SUDHL5 (cell line): ENCODE data around the genes CYP27A1, CRYBA2, ATG9A and SPEG.

- PRO-cap = no peak
These were observed 7.4 kb downstream of the SLC11A1 start for GRCh38 chr2:218389030-218390264.

GRCh38 chr2:218664709-218665247 is 5.3 kb downstream of the BCS1L start:
- PRO-cap = no peak

DNA sequence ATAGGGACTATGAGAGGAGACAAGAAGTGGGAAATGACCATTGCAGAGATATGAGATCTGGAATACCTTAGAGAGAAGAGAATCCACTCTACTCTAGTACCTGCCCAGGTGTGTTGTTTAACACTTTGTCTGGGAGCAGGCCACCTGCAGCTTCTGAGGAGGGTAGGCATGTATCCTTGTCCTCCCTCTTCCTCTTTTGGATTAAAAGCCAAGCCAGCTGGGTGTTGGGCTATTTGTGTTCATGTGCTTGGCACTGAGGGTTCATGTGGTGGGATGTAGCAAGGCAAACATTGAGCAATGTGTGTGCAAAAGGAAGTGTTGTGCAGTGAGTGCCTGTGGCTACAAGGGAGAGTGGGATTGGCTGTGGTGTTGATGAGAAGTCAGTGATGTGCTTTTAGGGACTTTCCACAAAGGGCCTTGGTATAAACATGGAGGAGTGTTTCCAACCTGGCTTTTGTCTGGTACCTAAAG is 23.0 kb downstream of the TTLL4 start:
- PRO-cap = no peak

DNA sequence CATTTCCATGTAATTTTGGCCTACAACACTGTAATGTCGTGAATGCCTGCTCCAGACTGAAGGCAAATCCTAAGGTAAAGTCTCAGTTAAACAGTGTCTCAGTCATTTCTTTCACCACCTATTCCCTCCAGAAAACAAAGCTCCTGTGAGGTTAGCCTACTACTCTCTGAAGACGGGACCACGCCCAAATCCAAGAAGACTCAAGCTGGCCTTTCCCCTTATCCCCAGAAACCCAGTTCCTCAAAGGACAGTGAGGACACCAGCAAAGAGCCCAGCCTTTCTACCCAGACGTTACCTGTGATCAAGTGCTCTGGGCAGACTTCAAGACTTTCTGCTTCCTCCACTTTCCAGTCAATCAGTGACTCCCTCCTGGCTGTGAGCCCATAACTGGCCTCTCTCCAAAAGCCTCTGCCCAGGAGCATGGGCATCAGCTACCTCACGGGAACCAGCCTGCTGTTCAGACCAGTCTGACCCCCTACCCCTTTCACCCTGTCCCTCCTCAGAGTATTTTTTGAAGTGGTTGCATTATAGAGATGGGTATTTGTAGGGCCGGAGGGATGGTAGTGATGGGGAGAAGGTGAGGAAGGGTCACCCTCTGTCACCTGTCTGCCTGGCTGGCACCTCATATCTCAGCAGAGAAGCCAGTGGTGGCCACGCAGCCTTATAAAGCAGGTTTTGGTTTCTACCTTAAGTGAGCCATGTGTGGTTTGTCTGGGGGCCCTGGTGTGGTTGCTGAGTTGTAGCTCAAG is 27.8 kb upstream of the CYP27A1 start:
- PRO-cap = no peak

- PRO-cap = no peak
These were observed 26.3 kb upstream of the CYP27A1 start for GRCh38 chr2:218755745-218755917.

DNA sequence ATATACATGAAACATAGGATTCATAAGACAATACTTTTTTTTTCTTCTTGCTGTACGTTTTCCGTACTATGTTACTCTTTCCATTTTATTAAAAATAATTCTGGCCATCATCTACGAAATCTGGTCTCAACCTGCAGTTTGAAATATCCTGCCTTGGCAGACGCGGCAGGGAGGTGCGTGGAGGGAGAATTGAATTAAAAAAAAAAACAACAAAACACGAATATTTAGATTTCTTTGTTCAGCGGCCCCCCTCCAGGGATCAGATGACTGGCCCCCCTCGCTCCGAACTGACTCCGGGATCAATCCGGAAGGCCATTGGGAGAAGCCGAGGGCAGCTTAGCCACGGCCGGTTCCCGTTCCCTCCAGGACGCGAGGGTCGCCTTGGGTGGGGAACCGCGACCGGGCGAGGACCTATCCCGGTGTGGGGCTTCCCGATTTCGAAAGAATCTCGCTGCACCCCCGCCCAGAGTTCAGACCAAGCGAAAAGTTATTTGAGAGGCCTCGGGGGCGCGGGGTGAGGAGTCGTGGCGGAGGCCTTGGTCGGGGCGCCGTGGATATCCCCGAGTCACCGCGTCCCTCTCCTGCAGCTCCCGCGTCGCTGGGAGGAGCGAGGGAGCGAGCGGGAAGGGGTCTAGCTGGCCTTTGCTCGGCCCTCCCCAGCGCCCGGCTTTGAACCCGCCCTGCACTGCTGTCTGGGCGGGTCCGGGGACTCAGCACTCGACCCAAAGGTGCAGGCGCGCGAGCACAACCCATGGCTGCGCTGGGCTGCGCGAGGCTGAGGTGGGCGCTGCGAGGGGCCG is at the start of gene CYP27A1:
TSS of gene CYP27A1 (plus strand) at position 716 of the 800 bp plus-strand sequence.
- PRO-cap = no peak

- PRO-cap = no peak
These were observed 3.1 kb downstream of the CYP27A1 start for GRCh38 chr2:218785000-218785550.

DNA sequence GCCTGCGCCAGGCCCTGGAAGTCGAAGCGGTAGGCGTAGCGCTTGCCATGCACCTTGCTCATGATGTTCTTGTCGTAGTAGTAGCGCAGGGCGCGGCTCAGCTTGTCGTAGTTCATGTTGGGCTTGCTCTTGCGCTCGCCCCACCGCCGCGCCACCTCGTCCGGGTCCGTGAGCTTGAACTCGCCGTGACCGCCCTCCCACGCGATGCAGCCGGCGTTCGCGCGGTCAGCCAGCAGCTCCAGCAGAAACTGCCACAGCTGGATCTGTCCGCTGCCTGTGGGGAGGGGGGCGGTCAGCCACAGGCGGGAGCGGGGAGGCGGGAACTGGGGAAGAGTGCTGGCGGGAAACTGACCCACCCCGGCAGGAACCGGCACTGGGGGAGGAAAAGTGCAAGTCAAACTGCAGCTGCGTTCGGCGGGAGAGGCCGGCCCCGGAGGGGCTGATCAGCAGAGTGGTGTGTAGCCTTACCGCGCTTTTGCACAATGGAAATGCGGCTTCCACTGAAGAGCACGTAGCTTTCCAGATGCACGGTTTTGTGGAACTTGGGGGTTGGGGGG is 2.9 kb downstream of the FEV start:
- PRO-cap = no peak

- PRO-cap = no peak
These were observed at the start of gene CRYBA2 for GRCh38 chr2:218992863-218993966. CRYBA2 (minus strand) TSS chr2:218993422.

- PRO-cap = no peak
These were observed 47.2 kb upstream of the IHH start for GRCh38 chr2:219107798-219108372.

GRCh38 chr2:219124347-219125023 is 36.1 kb downstream of the NHEJ1 start:
- PRO-cap = no peak

- PRO-cap = no peak
These were observed 368 bp upstream of the ABCB6 start for GRCh38 chr2:219219227-219219424.

GRCh38 chr2:219228896-219229696 is at the start of gene ATG9A:
ATG9A (minus strand) TSS chr2:219229636.
- PRO-cap = bidirectional peak, plus-strand start at chr2:219229939, minus-strand start at chr2:219229588

GRCh38 chr2:219254868-219255342 is 1.2 kb upstream of the TUBA4A start:
- PRO-cap = bidirectional peak, plus-strand start at chr2:219255125, minus-strand start at chr2:219255025

DNA sequence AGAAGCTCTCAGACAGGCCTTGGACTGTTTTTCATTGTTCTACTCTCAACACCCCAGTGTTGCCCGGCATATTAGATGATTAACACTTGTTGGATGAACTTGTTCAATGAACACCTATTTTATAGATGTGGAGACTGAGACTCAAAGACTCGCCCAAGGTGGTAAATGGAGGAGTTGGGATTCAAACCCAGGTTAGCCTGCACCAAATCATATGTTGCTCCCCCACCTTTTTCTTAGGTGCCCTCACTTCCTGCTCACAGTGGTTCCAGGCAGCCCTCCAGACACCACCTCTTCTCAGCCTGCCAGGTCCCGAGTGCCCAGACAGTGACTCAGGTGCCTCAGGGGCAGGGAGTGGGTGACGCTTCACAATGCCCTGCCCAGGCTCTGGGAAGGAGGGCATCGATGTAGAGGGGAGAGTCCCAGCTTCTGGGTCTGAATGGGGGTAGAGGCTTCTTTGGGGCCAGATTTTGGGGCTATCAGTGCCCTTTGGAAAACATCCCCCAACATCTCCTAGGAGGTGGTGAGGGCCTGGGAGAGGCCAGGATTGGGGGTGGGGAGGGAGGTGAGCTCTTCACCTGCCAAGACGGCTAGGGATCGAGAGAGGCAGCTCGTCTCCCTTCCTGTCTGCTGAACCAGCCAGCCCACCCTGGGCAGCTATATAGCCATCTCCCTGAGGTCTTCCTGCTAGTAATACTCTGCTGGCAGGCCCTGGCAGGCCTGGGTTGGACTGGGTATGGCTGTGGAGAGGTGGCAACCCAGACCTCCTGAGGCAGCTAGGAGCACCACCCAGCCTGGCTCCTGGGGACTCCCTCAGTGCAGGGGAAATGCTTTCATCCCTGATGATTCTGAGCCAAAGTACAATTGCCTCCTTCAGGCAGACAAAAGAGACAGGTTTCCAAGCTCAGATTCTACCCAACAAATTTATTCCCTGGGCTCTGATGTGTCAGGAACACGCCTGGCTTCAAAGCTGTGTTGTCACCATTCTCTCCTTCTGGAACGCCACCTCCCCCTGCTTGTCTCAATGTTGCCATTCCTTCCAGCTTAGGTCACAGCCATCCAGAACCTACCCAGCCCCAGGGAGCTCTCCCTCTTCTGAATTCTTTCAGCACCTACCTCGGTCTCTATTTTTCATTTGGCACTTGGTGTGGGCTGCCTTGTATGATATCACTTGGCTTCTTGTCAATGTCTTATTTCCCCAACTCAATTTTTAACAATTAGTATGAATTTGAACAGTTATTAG is 5.0 kb upstream of the DNAJB2 start:
- PRO-cap = no peak

DNA sequence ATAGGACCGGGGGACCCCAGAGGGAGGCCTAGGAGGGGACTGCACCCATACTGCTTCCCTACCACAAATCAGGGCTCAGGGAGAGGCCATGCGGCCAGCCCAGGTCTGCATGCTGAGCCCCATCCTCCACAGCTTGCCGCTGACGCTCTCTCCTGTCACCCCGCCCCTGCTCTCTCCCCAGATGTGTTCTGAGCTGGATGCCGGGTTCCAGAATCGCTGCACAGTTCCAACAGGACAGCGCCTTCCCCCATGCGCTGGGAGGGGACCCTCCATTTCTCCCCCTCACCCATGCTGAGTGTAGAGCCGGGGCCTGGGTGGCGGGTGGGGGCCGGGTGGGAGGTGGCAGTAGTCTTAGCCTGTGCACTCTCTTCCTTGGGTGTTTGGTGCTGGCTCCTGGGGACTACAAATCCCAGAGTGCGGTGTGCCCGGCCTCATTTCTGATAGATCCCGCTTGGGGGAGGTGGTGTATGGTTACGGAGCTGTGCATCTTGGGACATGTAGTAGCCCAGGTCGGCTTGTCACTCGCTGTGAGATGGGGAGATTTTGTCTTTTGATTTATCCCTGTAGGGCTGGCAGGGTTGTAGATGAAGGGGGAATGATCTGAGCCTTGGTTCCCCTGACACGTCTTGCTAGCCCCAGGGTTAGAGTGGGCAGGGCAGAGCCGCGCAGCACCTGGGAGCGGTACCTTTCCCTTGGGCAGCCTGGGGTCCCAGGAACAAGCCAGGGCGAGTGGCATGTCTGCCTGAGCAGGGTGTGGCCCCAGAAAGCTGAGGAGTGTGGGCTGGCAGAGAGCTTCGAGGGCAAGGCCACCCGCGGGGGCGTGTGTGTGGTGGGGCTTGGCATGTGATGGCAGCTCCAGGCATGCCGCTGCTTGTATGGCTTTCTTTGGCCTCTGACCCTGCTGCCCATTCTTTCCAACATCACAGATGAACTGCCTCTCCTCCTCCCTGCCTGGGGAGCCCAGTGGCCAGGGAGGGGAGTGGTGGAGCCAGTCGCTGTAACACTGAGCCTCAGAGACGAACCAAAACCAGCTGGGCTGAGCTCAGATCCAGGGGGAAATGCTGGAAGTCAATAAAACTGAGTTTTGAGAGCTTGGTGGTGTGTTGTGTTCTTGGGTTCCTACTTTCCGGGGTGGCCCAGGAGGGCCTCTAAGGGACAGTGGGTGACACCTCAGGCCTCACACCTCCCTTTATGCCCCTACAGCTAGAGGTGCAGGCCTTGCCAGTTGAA is 7.1 kb downstream of the DNAJB2 start:
- PRO-cap = no peak

GRCh38 chr2:219399707-219400291 is 12.1 kb upstream of the DNPEP start:
- PRO-cap = no peak

- PRO-cap = no peak
These were observed 11.4 kb upstream of the DES start for GRCh38 chr2:219406598-219407334.

DNA sequence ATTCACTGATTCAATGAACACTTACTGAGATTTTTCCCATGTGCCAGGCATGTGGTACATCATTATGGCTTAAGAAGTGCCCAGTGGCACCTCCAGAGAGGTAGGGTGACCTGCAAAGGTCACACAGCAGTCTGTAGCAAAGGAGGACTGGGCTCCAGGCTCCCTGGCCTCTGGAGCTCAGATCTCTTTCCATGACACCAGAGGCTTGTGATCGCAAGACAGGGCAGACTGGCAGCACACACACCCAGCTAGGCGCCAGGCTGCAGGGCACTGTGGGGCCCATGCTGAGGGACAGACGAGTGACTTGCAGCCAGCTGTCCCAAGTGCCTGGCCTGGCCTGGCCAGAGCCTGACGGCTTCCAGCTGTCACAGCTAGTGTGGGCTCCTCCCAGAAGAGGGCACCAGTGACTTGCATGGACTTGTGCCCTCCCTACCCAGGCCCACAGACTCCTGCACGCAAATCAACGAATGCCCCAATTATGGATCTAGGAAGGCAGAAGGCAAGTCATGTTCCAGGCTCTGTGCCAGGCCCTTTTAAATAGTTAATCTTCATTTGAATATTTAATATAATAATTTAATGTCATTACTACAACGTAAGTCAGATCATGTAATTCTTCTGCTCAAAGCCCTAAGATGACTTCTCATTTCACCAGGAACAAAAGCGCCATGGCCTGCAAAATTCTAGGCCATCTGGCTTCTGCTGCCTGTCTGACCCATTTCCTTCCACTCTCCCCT is 3.9 kb upstream of the SPEG start:
- PRO-cap = no peak

DNA sequence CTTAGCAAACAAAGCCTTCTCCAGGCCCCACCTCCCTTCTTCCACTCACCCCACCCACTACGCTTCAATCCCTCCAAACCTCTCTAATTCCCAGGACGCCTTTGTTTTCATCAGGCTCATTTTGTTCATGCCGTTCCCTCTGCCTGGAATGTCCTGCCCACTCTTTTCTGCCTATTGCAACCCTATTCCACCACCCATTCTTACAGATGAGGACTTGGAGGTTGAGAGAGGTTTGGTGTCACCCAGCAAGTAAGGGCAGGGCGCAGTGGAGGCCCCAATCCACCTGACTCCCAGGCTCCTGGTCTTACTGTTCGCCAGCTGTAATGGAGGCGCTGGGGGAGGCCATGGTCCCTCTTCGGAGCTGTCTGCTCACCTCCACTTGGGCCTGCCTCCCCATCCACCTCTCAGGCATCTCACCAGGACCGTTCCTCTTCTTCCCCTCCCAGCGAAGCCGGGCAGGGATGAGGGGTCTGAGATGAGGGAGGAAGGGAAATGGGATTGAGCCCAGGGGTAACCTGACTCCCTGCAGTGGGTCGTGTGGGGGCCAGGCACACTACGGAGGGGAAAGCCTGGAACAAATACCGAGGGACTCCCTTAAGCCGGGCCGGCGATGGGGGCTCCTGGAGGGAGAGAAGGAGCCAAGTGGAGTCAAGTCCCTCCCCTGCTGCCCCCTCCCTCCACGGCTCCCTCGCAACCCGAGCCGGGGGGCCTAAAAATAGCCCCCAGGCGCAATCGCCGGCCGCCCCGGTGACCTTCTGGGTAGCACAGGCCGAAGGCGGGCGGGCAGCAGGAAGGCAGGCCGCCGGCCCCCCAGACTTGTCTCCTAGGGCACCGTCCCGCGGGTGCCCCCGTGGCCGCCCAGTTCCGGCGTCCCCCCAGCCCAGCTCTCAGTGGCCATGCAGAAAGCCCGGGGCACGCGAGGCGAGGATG is at the start of gene SPEG:
TSS of gene SPEG (plus strand) at position 762 of the 930 bp plus-strand sequence.
- PRO-cap = no peak